LNCaP clone FGC (cell line): ENCODE measurements around a stretch of chr1.

DNA sequence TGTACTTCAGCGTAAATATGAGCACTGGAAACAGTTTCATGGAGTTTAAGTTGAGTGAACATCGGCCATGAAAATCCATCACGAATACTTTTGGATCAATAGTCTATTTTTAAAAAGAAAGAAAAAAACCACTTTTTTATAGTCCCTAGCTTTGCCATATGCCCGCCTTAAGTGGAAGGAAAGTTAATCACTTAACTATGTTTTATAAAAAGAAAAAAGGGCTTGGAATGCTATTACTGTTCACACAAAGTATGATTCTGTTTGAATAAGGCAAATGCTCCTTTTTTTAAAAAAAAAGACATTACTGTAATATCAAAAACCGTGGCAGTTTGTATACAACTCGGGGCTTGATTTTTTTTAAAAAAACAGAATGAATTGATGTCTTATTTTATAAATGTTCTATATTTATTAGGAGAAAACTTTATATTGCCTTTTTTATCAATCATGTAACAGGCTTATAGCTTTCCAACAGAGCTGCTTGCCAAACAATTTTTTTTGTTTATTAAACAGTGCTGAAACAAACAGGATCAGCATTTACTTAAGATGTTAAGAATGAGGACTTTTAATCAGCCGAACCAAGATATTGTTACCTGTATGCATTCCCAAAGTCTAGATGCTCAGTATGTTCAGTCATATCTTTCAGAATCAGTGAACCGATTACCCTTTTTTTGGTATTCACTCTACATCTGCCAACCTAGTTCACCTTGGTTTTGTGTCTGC, 57.6 kb downstream of the GTF2B start:
- RRBS, 2 experiments, result no CpG with 5 or more reads among the region's 8 CpGs

DNA sequence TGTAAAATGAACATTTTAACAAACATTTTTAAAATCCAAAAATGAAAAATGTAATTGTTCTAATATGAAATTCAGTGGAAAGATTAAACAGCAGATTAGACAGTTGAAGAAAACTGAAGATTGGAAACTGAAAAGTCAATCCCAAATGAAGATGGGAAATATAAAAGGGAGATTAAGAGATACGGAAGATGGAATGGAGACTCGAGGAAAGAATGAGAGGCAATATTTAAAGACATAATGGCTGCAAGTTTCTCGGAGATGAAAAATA, 53.8 kb downstream of the GTF2B start:
- RRBS, 2 experiments, result no CpG with 5 or more reads among the region's 3 CpGs

DNA sequence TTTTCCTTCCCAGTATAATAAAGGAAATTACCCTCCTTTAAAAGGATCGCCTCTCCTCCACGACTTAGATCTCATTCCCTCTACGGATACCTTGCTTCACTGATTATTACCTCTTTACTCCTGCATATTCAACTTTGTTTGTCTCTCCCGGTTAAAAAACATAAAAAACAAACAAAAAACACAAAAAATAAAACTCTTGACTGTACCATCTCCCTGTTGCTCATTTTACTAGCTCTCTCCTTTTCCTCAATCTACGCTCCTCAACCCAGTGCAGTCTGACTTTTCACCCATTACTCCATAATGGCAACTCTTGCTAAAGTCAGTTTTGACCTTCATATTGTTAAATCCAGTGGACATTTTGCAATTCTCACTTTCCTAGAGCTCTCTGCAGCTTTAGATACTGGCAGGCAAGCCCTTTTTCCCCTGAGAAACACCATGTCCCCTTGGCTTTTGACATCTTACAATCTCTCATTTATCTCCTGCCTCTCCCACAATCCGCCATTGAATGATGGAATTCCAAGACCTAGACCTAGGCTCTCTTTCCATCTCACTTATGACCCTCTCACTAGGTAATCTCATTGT, 2.2 kb downstream of the KYAT3 start:
- RRBS, 2 experiments, result no CpG with 5 or more reads among the region's 6 CpGs

DNA sequence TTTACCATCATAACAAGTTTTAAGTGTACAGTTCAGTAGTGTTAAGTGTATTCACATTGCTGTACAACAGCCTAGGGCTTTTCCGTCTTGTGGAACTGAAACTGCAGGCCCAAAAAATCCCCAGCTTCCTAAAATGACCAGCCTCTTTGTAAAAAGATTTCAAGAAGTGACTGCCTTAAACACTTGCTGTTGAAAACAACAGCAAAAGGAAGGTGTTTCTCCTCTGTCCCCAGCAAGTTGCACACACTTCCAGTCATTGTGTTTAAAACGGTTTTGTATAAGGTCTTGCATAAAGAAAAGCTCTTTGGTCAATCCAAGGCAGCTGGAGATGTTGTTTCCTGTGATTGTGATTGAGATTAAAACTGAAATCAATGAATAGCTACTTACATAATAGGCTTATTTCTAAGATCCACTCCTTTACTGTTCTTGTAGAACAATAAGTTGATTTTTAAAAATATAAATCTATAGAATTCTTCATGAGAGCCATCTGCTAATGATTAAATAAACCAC, 16.1 kb upstream of the GBP1 start:
- RRBS, 2 experiments, result no CpG with 5 or more reads among the region's 2 CpGs

- RRBS, 2 experiments, result no CpG with 5 or more reads among the region's 14 CpGs
These were observed 13.0 kb downstream of the GBP5 start for GRCh38 chr1:89259512-89260165.

DNA sequence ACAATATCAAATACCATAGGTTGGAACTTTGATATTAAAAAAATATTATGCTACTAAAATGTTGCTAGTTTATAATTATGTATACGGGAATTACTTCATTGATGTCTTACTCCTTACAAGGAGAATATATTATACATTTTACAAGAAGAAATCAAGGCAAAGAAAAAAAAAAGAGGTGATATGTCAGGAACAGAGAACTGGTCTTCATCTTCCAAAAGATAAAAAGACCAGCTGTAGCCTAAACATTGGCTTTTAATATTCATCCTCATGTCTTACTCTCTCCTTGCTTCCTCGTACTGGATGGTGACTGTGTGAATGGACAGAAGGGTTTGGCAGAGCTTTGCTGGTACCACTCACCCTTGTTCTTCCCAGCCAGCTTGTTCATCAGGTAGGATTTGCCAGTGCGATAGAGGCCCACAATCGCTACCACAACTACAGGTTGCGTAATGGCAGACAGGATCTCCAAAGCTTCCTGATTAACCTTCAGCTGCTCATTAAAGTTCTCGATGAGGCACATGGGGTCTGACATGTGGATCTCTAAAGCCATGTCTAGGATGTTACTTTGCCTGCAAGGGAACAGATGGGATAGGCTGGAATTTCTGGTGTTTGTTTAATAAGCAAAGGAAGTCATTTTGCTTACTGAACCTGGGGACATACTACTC, 3.5 kb downstream of the GBP5 start:
- RRBS, 2 experiments, result no CpG with 5 or more reads among the region's 6 CpGs

DNA sequence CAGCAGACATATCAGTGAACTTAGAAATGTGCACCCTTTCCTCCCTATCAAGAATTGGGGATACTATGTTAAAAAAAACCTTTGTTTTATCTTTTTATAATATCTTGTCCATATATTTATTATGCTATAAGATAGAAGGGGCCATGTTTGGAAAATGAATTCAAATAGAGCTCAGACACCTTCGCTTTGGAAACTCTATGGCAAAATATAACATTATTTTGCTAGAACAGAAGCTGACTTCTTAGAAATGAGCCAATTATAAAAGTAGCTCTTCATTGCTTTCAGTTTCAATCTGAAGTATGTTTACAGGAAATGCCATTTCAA, 37.7 kb upstream of the GBP5 start:
- RRBS, 2 experiments, result no CpG with 5 or more reads among the region's 1 CpG

- RRBS, 2 experiments, result no CpG with 5 or more reads among the region's 8 CpGs
These were observed 42.1 kb downstream of the LRRC8B start for GRCh38 chr1:89566449-89567419.

- RRBS, 2 experiments, result no CpG with 5 or more reads among the region's 1 CpG
These were observed 80.9 kb upstream of the LRRC8D start for GRCh38 chr1:89739975-89740211.

GRCh38 chr1:89822491-89822570, 1.5 kb downstream of the LRRC8D start:
- RRBS, 2 experiments, result no CpG with 5 or more reads among the region's 2 CpGs

GRCh38 chr1:89881175-89881786, 60.4 kb downstream of the LRRC8D start:
- RRBS, 2 experiments, result no CpG with 5 or more reads among the region's 2 CpGs

- RRBS, 2 experiments, result no CpG with 5 or more reads among the region's 5 CpGs
These were observed 52.1 kb upstream of the ZNF326 start for GRCh38 chr1:89942703-89943249.

DNA sequence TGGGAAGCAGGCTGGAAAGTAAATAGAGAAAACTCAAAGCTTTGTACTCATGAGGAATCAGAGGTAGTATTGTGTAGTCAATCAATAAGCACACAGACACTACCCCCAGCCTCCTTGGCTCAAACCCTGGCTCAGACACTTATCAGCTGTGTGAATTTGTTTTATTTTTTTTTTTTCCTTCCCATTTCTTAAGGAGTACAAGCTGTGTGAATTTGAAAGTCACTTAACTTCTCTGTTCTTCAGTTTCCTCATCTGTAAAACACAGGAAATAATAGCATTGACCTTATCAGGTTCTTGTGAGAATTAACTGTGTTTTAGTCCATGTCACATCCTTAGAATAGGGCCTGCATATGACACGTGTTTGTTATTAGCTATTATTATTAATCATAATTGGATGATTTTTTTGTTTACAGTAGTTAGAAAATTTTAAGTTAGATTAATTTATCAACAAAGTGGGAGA, 31.8 kb upstream of the BARHL2 start:
- RRBS, 2 experiments, result no CpG with 5 or more reads among the region's 1 CpG

GRCh38 chr1:91386986-91387592, 17.5 kb downstream of the HFM1 start:
- RRBS, 2 experiments, result no CpG with 5 or more reads among the region's 21 CpGs

DNA sequence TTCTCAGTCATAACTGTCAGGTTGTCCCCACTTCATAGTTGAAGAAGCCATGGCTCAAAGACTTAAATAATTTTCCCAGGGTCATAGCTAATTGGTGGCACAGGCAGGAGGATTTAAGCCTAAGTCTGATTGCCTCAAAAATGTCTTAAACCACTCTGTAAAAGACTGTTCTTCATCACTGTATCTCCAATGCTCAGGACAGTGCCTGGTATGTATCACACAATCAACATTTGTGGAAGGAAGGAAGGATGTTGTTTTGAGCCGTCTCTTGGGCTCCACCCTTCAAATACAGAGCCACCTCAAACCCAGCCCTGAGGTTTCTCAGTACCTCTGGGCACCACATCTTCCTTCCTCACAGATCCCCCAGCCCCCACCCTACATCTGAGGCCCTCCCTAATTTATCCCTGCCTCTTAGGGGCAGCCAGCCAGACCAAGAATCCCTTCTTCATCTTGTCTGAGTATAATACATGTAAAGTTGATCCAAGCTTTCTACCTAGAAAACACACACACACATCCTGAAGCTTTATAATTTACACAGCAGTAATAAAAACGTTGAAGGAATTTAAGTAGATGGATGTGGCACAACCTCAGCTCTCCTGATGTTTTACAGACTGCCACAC, 48.4 kb downstream of the CDC7 start:
- RRBS, 2 experiments, result no CpG with 5 or more reads among the region's 2 CpGs

GRCh38 chr1:91712970-91714170, 172.6 kb downstream of the TGFBR3 start:
- RRBS, 2 experiments, result no CpG with 5 or more reads among the region's 21 CpGs

GRCh38 chr1:91805299-91805836, 80.6 kb downstream of the TGFBR3 start:
- RRBS, 2 experiments, result no CpG with 5 or more reads among the region's 8 CpGs

DNA sequence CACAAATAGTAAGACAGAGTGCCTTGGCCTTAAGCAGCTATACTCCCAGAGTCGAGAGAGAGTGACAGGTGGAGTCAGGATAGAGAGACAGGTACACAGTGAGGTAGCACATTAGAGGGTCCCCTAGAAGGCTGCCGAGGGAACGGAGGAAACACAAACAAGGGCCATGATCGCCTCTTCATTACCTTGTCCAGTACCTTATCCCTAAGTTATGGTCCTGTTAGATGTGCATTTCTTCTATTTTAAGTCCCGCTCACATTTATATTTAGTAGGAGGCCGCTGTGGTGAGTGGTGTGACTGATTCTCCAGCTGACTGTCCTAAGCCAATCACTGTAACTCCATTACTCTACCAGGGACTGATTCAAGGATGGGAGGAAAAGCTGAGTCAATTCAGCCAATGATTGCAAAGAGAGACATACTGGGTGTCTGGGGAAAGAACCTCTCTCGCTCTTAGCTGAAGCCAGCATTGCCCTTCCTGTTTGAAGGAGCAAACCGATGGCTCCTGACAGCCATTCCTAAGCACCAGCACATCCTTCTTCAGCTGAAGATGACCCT, 59.8 kb downstream of the TGFBR3 start:
- RRBS, 2 experiments, result no CpG with 5 or more reads among the region's 8 CpGs

- RRBS, 2 experiments, result no CpG with 5 or more reads among the region's 5 CpGs
These were observed 36.7 kb downstream of the TGFBR3 start for GRCh38 chr1:91849131-91849722.